Epithelial cell of alveolus of lung (primary cell): ENCODE data around the gene BPHL.

GRCh38 chr6:1884170-1884679 lies 274.5 kb downstream of the FOXC1 start:
- RAMPAGE, long total RNA, result no peak
- RRBS, result no CpG with 5 or more reads among the region's 2 CpGs

- RAMPAGE, long total RNA, result no peak
- RRBS, result no CpG with 5 or more reads among the region's 5 CpGs
These were observed 34.2 kb downstream of the GMDS start for GRCh38 chr6:2211101-2211637.

GRCh38 chr6:2245949-2246649 lies 694 bp upstream of the GMDS start:
- RAMPAGE, long total RNA, result no peak
- RRBS, result 4% methylated on average over 7 of the region's 22 CpGs

DNA sequence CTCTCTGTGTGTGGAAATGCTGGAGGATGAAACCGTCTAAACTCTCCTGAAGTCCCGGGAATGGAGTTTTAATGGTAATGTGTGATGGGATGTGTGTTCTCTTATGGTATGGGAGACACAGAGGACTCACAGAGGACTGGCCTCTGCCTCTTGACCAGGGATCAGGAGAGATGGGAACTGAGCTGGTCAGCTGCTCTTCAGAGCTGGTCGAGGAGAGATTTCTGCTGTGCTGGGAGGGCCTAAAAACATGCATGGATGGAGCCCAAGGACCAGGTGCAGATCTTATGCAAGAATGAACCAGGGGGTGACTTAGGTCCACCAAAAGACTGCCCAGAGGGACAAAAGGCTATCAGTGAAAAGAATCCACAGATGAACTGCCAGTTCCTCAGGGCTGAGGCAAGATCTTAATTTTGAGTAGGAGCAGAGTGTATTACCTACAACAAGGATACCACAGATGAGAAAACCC lies 27.3 kb upstream of the GMDS start:
- RAMPAGE, long total RNA, result no peak
- RRBS, result no CpG with 5 or more reads among the region's 3 CpGs

- RAMPAGE, long total RNA, result no peak
- RRBS, result no CpG with 5 or more reads among the region's 3 CpGs
These were observed 106.7 kb upstream of the GMDS start for GRCh38 chr6:2352087-2352597.

DNA sequence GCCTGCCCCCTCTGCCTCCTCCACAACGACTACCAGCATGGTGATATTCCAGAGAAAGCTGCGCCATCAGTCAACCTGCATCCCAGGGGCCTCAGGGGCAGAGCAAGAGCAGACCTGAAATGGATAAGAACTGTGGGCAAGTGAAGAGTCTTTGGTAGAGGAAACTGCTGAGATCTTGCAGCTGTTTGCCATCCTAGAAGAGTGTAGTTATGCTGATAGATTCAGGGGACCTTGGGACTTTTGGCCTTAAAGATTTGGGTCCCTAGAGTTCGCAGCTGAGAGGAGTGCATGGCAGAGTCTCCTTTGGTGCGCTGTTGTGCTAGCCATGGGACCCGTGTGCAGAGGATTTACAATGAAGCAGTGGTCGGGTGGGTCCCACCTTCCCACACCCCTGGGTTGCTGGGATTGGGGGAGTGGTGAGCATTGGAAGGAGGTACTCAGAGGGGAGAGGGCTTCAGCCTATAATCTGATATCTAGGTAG lies 124.6 kb upstream of the GMDS start:
- RAMPAGE, long total RNA, result no peak
- RRBS, result no CpG with 5 or more reads among the region's 6 CpGs

DNA sequence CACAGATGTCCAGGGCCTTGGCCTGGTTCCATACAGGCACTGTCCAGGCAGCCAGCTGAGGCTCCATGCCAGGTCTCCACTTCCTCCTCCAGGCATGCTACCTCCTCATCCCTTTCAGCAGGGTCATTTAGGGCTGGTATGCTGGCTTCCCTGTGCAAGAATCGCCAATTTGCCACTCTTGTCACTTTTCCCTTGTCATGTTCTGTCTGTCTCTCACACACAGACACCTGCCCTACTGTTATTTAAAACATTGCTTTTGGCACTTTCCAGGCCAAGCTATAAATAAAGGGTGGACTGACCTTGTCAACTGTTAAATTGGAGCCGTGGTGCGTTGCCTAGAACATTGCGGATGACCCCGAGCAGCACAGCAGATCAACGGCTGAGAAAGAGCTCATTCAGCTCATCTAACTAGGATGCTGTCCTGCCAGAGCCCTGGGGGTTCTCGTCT lies 235.2 kb upstream of the GMDS start:
- RAMPAGE, long total RNA, result no peak
- RRBS, result no CpG with 5 or more reads among the region's 7 CpGs

DNA sequence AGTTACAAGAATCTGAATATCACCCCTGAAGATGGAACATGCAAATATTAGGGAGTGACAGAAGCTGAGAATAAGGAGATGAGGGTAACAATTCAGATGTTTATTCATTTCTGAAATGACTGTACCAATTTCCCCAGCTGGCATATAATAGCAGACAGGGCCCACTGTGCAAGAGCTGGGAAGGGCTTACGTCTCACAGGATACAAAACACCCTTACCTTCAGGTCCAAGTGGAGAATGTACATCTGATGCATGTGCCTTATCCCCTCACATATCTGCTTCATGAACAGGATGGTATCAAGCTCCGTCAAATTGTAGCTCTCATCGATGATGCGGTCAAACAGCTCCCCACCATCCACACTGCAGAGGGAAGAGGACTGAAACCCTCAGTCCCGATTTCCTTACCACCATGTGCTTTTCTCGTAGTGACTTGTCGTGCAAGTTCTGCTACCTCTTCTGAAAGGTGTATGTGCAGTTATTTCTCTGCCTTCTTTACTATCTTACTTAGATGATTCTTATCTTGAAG lies 67.9 kb downstream of the MYLK4 start:
- RAMPAGE, long total RNA, result no peak
- RRBS, result no CpG with 5 or more reads among the region's 7 CpGs

DNA sequence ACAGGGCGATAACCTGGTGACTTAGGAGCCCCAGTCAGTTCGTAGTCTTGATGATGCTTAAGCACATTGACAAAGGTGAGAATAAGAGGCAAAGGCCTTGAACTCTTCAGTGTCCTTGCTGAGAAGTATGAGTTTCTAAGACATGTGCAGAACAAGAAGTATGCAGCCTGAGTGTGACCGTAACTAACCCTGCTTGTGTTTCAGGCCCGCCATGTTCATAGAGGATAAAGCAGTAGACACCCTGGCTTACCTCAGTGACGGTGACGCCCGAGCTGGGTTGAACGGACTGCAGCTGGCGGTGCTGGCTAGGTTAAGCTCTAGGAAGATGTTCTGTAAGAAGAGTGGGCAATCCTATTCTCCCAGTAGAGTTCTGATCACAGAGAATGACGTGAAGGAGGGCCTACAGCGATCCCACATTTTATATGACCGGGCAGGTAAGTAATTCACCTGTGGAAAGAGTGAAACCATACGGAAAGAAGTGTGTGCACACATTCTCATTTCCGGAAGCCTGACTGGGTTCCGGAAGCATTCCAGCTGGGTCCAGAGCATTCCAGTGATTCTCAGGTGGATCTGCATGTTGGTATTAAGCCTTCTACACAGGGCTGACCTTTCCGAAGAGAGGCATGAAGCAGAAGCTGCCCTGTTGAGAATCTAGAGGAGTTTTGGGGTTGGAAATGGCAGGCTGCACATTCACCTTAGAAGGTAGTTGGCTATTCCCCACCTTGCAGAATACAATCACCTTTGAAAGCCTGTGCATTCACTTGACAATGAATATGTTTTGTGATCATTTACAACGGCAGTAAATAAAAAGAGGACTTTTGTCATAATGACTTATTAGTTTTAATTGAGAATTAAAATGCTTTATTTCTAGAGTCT lies 14.1 kb downstream of the WRNIP1 start:
- RAMPAGE, long total RNA, result no peak
- RRBS, result 96% methylated on average over 1 of the region's 17 CpGs

GRCh38 chr6:2790374-2791055 lies 25.3 kb downstream of the WRNIP1 start:
- RAMPAGE, long total RNA, result no peak
- RRBS, result no CpG with 5 or more reads among the region's 6 CpGs

DNA sequence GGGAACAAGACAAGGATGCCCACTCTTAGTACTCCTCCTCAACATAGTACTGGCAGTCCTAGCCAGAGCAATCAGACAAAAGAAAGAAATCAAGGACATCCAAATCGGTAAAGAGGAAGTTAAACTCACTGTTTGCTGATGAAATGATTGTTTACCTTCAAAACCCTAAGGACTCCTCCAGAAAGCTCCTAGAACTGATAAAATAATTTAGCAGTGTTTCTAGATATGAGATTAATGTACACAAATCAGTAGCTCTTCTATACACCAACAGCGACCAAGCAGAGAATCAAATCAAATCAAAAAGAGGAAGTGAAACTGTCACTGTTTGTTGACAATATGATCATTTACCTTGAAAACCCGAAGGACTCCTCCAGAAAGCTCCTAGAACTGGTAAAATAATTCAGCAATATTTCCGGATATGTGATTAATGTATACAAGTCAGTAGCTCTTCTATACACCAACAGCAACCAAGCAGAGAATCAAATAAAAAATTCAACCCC lies 21.7 kb downstream of the SERPINB9 start:
- RAMPAGE, long total RNA, result no peak
- RRBS, result no CpG with 5 or more reads among the region's 4 CpGs

GRCh38 chr6:2901418-2901880 lies 1.7 kb downstream of the SERPINB9 start:
- RAMPAGE, long total RNA, result no peak
- RRBS, result no CpG with 5 or more reads among the region's 7 CpGs

- RAMPAGE, long total RNA, result start-site peak on the minus strand at chr6:3023885-3023960, 63 and 73 reads in 2 replicates
- RRBS, result 40% methylated on average over 15 of the region's 50 CpGs
These were observed 24.0 kb downstream of the NQO2 start for GRCh38 chr6:3023222-3024468.

DNA sequence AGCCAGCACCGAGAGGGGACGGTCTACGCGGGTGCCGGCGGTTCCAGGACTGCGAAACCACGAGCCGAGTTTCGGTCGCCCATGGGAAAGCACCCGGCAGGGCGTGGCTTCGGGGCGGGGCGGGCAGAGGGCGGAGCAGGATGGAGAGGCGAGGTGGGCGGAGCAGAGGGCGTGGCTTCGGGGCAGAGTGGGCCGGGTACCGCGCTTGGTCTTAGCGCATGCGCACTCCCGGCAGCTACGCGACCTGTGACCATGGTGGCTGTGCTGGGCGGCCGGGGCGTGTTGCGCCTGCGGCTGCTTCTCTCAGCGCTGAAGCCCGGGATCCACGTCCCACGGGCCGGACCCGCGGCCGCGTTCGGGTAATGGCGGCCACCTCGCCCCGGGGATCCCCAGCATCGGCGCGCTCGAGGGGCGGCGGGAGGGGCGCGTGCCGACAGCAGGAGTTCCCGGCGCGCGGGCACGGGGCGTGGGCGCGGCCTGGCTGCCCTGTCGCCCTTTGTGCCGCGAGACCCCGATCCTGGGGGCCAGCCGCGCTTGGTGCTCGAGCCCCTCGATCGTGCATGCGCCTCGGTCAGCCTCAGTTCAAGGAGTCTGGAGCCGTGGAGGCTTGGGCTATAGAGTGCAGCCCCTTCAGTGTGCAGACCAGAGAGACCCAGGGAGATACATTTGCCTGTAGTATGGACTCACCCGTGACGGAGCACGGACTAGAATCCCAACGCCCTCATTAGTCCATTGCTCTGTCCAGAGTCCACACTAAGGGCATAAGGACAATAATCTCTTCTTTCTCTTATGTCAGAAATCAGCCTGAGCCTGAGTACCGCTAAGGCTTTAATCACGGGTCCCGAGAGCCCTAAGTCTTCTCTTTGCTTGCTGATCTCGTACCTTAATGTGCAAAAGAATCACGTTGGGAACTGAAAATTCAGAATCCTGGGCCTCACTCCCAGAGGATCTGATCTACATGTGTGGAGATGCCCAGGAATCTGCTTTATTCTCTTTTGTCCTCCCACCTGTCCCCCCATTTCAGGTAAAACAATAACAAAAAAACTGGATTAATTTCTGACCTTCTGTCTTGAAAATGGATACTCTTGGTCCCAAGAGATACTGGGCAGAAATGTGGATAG lies at the start of gene BPHL:
Gene BPHL, plus strand, starts transcription at position 223 of the 1,121 bp plus-strand sequence.
- RAMPAGE, long total RNA, result start-site peak on the plus strand centred at position 228 of the sequence, 29 bp wide, 44 and 110 reads in 2 replicates
- RRBS, result 1% methylated on average over 44 of the region's 85 CpGs

DNA sequence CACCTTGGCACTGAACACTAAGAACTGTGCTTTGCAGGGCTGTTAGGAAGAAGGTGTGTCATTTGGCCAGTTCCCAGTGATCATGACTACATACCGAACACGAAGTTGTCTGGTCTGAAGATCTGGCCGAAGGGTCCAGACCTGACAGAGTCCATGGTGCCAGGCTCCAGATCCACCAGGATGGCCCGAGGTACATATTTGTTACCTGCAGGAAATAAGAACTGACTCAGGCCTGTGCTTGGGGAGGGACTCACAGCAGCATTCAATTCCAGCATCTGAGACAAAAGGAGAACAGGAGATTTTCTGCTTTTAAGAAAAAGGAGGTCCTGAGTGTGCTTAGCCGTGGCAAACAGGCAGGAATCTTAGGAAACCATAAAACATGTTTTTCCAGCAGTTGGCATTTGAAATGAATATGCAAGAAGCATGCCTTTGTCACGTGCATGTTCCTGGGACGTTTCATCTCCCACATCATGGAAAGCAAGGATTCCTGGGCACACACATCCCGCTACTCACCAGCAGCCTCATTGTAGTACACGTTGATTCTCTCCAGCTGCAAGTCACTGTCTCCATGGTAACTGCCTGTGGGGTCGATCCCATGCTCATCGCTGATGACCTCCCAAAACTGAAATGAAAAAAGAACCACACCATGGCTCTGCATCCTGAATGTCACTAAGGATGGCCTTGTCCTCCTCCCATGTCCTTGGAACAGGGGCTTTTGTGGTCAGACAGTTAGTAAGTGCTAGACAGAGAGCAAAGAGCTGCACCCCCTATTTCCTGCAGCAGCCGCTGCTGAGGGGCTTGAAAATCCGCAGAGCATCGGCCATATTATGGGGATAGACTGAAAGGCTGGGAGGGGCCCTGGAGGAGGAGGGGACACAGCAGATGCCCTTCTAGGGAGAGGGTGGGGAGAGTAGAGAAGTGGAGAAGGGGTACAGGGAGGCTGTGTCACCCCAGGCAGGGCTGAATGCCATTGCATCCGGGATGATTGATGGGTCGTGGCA lies 1.5 kb downstream of the TUBB2A start:
- RAMPAGE, long total RNA, result no peak
- RRBS, result no CpG with 5 or more reads among the region's 16 CpGs

DNA sequence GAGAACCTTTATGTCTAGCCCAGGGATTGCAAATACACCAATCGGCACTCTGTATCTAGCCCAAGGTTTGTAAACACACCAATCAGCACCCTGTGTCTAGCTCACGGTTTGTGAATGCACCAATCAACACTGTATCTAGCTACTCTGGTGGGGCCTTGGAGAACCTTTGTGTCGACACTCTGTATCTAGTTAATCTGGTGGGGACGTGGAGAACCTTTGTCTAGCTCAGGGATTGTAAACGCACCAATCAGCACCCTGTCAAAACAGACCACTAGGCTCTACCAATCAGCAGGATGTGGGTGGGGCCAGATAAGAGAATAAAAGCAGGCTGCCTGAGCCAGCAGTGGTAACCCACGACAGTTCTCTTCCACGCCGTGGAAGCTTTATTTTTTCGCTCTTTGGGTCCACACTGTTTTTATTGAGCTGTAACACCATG lies 13.9 kb upstream of the TUBB2A start:
- RAMPAGE, long total RNA, result no peak
- RRBS, result no CpG with 5 or more reads among the region's 9 CpGs

- RAMPAGE, long total RNA, result no peak
- RRBS, result 100% methylated on average over 3 of the region's 13 CpGs
These were observed 9.7 kb downstream of the PSMG4 start for GRCh38 chr6:3268367-3268904.

- RAMPAGE, long total RNA, result no peak
- RRBS, result no CpG with 5 or more reads among the region's 5 CpGs
These were observed 23.0 kb downstream of the PSMG4 start for GRCh38 chr6:3281761-3282163.

GRCh38 chr6:3345744-3346530 lies 87.2 kb downstream of the PSMG4 start:
- RAMPAGE, long total RNA, result no peak
- RRBS, result no CpG with 5 or more reads among the region's 13 CpGs

DNA sequence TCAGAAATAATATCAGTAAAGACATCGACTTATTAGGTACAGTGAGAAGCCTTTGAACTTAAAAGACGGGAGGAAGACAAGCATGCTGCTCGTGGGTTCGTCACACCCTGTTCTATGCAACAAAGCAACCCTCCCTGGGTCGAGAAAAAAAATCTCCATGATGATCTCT lies 96.4 kb downstream of the PSMG4 start:
- RAMPAGE, long total RNA, result no peak
- RRBS, result no CpG with 5 or more reads among the region's 5 CpGs